Mammary epithelial cell (primary cell): ENCODE measurements around the gene PNPO.

- CAGE, long polyA plus RNA = no peak
- RRBS = no CpG with 5 or more reads among the region's 3 CpGs
Observed at GRCh38 chr17:47117901-47118505, 71.1 kb downstream of the CDC27 start.

GRCh38 chr17:47120263-47121055 is 68.6 kb downstream of the CDC27 start:
- CAGE, long polyA plus RNA = no peak
- RRBS = no CpG with 5 or more reads among the region's 7 CpGs

DNA sequence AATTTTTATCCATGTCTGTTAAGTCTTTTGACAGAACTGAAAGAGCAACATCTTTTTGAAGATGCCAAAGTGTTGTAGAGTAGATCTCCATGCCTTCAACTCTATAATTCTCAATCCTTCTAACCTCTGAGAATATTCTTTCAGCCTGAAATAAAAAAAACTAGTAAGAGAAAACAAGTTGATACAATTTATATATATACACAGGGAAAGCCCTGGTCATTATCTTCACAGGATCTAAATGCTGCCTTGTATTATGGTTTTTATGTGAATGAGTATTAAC is 50.4 kb downstream of the CDC27 start:
- CAGE, long polyA plus RNA = no peak

- CAGE, long polyA plus RNA = no peak
- RRBS = no CpG with 5 or more reads among the region's 2 CpGs
Observed at GRCh38 chr17:47152444-47153260, 36.4 kb downstream of the CDC27 start.

GRCh38 chr17:47159930-47160347 is 29.2 kb downstream of the CDC27 start:
- CAGE, long polyA plus RNA = no peak
- RRBS = no CpG with 5 or more reads among the region's 7 CpGs

GRCh38 chr17:47204002-47204546 is 5.1 kb upstream of the MYL4 start:
- CAGE, long polyA plus RNA = no peak
- RRBS = no CpG with 5 or more reads among the region's 5 CpGs

- CAGE, long polyA plus RNA = no peak
- RRBS = no CpG with 5 or more reads among the region's 17 CpGs
Observed at GRCh38 chr17:47229704-47230214, 20.6 kb downstream of the MYL4 start.

GRCh38 chr17:47438119-47439413 is 92.3 kb upstream of the NPEPPS start:
- CAGE, long polyA plus RNA = no peak
- RRBS = no CpG with 5 or more reads among the region's 16 CpGs

DNA sequence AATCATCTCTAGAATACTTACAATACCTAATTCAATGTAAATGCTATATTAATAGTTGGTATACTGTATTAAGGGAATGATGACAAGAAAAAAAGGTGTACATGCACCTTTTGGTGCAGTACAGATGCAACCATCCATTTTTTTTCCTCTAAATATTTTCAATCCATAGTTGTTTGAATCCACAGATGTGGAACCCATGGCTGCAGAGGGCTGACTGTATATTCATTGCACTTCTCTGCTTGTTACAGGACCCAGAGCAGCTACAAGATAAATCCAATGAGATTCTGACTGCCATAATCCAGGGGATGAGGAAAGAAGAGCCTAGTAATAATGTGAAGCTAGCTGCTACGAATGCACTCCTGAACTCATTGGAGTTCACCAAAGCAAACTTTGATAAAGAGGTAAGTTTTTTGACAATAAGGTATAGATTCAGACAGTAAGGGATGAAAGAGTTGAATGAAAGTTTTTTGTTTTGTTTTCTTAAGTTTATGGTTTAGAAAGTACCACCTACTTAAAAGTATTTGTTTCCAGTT is 8.6 kb downstream of the KPNB1 start:
- CAGE, long polyA plus RNA = no peak
- RRBS = no CpG with 5 or more reads among the region's 1 CpG

- CAGE, long polyA plus RNA = no peak
- RRBS = no CpG with 5 or more reads among the region's 9 CpGs
Observed at GRCh38 chr17:47684149-47685088, 9.5 kb upstream of the TBKBP1 start.

GRCh38 chr17:47686669-47687656 is 7.0 kb upstream of the TBKBP1 start:
- CAGE, long polyA plus RNA = no peak
- RRBS = no CpG with 5 or more reads among the region's 7 CpGs

DNA sequence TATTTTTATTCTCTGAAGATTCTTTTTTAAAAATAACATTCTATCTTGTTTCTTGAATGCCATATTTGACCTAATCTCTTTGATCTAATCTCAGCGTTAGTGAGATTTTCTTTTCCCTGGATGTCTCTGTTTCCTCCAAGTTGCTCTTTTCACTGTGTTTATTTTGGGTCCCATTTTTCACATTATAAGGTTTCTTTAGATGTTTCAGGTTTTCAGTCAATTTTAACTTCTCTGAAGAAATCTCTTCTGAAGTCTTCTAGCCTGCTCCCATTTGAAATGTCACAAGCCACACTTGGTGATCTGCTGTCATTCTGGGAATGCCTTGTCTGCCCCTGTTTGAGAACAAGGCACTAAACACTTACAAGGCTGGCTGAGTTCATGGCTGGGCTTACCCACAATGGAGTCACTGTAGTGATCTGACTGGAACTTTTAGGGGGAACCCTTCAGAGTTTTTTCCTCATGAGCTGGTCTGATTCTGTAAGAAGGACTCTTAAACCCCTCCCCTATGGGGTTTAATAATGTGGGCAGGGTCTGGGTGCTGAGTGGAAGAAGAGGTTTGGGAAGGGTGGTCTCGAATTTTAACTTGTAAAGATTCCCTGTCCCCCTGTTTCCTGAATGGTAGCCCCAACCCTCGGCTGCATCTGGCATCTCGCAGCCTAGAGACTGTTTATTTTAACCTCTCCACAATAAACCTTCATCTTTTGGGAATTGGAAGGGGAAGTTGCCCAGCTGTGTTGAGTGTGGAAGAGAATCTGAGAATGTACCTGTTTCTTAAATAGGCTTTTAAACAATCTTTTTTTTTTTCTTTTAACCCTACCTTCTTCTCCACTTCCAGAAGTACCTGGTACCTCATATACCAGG is 30.6 kb downstream of the OSBPL7 start:
- CAGE, long polyA plus RNA = no peak
- RRBS = no CpG with 5 or more reads among the region's 4 CpGs

DNA sequence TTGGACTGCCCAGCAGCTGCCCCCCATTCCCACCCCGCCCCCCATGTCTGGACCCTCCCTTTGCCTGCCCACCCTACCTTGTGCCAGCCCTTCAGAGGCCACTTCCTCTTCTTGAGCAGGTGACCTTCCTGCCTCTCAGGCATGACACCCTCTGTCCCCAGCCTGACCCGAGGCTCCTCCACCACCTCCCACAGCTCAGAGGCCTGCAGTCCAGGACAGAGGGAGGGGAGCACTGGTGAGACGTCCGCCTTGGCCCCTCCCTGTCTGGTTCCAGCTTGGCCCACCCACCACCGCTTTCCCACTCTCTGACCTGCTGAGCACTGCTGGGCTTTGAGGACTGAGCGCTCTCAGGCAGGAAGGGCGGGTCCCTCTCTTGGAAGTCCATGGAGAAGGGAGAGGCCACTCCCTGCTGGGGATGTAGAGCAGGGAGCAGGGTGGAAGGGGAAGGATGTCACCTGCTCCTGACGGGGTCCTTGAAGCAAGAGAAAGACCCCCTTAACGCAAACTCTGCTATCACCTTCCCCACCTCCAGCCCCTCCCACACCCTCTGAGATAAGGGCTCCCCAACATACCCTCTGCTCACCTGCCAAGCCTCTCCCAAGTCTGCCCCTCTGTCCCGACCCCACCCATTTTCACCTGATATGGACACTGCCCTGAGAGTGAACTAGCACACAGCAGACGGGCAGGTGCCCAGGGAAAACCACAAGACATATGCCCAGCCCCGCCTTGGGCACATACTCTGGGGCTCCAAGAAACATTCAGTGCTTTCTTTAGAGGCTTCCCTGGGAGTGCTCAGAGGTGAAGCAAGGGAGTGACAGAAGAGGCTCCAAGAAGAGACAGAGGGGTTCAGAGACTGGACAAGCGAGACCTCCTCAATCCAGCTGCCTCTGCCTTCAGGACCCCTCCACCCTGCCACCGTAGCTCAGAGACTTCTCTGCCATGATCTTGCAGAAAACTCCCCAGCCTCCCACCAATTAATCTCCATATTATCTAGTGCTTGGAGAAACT is 1.4 kb downstream of the OSBPL7 start:
- CAGE, long polyA plus RNA = no peak
- RRBS = no CpG with 5 or more reads among the region's 14 CpGs

DNA sequence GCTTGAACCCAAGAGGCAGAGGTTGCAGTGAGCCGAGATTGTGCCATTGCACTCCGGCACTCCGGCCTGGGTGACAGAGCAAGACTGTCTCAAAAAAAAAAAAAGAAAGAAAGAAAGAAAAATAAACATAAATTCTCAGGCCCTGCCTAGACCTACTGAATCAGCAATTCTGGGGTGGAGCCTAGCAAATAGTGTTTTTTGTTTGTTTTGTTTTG is 1.6 kb downstream of the MRPL10 start:
- CAGE, long polyA plus RNA = no peak
- RRBS = no CpG with 5 or more reads among the region's 3 CpGs

GRCh38 chr17:47935864-47936356 is 5.5 kb upstream of the PNPO start:
- CAGE, long polyA plus RNA = no peak
- RRBS = no CpG with 5 or more reads among the region's 5 CpGs

GRCh38 chr17:47941179-47941881 is at the start of gene PNPO:
TSS of gene PNPO (plus strand) at chr17:47941571.
- CAGE, long polyA plus RNA = no peak
- RRBS = 1% methylated on average over 4 of the region's 43 CpGs

DNA sequence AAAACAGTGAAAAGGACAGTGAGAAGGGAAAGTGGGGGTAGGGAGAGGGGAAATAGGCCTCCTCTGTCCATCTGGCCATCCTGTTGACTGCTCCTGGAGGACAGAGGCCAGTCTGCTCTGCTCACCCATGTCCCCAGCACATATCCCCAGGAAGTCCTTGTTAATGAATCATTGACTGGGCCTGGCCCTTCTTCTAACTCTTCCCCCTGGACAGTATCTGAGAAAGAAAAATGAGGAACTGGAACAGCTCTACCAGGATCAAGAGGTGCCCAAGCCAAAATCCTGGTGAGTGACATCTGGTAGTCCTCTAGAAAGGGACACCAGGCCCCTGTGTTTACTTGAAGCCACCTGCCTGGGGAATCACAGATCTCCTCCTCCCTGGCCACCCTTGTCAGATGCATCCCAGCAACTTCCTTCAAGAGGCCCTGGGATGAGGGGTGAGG is 4.8 kb downstream of the PNPO start:
- CAGE, long polyA plus RNA = no peak

DNA sequence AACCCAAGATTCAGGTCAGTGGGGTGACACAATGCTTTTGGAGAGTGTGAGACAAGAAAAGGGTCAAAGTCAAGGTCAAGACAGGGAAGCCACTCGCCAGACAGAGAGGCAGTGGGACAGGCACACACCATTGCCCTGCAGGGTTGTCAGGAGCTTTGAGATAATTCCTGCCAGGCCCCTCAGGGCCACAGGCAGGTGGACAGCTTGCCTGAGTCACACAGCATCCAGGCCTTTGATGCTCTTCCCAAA is 4.0 kb downstream of the PRR15L start:
- CAGE, long polyA plus RNA = no peak
- RRBS = no CpG with 5 or more reads among the region's 1 CpG

- CAGE, long polyA plus RNA = no peak
- RRBS = no CpG with 5 or more reads among the region's 3 CpGs
Observed at GRCh38 chr17:47956814-47957547, 702 bp downstream of the PRR15L start.

DNA sequence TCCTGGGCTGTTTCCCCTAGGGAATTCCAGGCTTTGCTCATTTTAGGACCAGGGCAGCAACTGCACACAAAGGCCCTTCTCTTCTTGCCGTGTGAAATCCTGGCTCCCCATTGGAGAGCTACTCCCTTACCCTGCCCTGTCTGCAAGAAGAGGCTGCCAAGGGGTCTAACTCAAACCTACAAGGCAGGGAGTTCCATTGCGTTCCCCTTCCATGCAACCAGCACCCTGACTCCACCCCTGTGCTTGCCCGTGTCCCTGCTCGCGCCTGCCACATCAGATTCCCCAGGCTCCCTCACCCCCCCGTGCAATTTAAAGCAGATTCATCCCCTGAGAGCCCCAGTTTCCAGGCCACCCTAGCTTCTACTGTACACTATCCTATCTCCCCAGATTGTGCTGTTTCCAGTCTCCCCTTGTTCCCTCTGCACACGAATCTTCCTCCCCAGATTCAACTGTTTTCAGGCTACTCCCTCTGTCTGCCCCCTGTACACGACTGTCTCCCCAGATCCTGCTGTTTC is 23.2 kb downstream of the COPZ2 start:
- CAGE, long polyA plus RNA = no peak
- RRBS = no CpG with 5 or more reads among the region's 8 CpGs